Endothelial cell of umbilical vein (primary cell): ENCODE measurements around a stretch of chr17.

GRCh38 chr17:8488226-8488752, 52.6 kb downstream of the NDEL1 start:
- PRO-cap, result no peak
CAGE:
- cytosol, long polyA minus RNA, result no peak
- cytosol, long polyA plus RNA, result no peak
- long polyA plus RNA, result no peak
- nucleus, long polyA minus RNA, result no peak
- nucleus, long polyA plus RNA, result no peak

- PRO-cap, result no peak
CAGE:
- cytosol, long polyA minus RNA, result no peak
- cytosol, long polyA plus RNA, result no peak
- long polyA plus RNA, result no peak
- nucleus, long polyA minus RNA, result no peak
- nucleus, long polyA plus RNA, result no peak
Observed at GRCh38 chr17:8966462-8967700, 1.4 kb upstream of the PIK3R5 start.

- PRO-cap, result no peak
CAGE:
- cytosol, long polyA minus RNA, result no peak
- cytosol, long polyA plus RNA, result no peak
- long polyA plus RNA, result no peak
- nucleus, long polyA minus RNA, result no peak
- nucleus, long polyA plus RNA, result no peak
Observed at GRCh38 chr17:9162276-9163150, 141.2 kb downstream of the NTN1 start.

GRCh38 chr17:9170625-9171660, 149.6 kb downstream of the NTN1 start:
- PRO-cap, result no peak
CAGE:
- cytosol, long polyA minus RNA, result no peak
- cytosol, long polyA plus RNA, result no peak
- long polyA plus RNA, result no peak
- nucleus, long polyA minus RNA, result no peak
- nucleus, long polyA plus RNA, result no peak

DNA sequence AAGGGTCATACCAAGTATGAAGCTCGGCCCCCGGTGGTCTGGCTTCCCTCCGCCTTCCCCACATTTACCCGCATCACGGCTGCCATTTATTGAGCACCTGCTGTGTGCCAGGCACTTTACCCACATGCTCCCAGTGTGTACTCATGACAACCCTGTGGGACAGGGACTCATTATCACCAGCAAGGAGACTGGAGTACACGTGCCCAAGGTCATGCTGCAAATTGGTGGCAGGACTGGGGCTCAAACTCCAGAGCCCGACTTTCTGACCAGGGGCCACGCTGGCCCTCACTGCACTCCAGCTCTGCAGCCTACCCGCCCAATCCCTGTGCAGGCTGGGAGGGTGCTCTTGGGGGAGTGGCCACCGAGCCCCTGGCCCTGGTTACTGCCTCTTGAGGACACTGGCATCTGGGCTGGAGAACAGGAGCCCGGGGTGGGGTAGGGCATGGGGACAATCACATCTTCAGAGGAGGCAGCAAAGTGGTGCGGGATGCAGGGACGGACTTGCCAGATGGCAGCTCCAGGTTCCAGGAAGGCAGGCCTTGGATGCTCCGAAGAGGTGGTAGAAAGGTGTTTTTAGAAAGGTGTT, 220.4 kb downstream of the NTN1 start:
- PRO-cap, result no peak
CAGE:
- cytosol, long polyA minus RNA, result no peak
- cytosol, long polyA plus RNA, result no peak
- long polyA plus RNA, result no peak
- nucleus, long polyA minus RNA, result no peak
- nucleus, long polyA plus RNA, result no peak

- PRO-cap, result no peak
CAGE:
- cytosol, long polyA minus RNA, result no peak
- cytosol, long polyA plus RNA, result no peak
- long polyA plus RNA, result no peak
- nucleus, long polyA minus RNA, result no peak
- nucleus, long polyA plus RNA, result no peak
Observed at GRCh38 chr17:9272092-9272374, 250.7 kb downstream of the NTN1 start.

DNA sequence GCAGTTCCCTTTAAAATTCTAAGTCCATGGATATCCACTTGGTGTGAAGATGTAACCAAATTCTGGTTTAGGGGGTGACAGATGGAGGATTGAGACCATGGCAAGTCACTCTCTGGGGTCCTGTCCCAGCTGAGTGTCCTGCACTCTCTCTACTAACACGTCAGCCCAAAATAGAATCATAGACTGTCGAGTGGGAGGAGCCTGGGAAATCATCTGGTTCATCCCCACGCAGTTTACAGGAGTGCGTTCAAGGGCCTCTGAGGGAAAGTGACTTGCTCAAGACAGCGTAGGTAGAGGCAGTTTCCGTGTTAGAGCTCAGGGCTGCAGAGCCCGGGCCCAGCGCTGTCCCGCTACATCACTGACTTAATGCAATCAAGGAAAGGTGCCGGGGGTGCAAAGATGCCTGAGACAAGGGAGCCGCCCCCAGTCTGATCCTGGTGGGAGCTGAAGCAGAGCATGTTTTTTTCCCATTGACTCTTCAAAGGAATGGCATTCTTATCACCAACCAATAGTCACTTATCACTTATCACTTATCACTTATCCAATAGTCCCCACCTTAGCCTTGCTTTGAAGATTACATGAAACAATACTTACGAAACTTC, 10.3 kb downstream of the GSG1L2 start:
- PRO-cap, result no peak
CAGE:
- cytosol, long polyA minus RNA, result no peak
- cytosol, long polyA plus RNA, result no peak
- long polyA plus RNA, result no peak
- nucleus, long polyA minus RNA, result no peak
- nucleus, long polyA plus RNA, result no peak

GRCh38 chr17:10025878-10026394, 120.9 kb upstream of the RCVRN start:
- PRO-cap, result no peak
CAGE:
- cytosol, long polyA minus RNA, result no peak
- cytosol, long polyA plus RNA, result no peak
- long polyA plus RNA, result no peak
- nucleus, long polyA minus RNA, result no peak
- nucleus, long polyA plus RNA, result no peak

- PRO-cap, result no peak
CAGE:
- cytosol, long polyA minus RNA, result no peak
- cytosol, long polyA plus RNA, result no peak
- long polyA plus RNA, result no peak
- nucleus, long polyA minus RNA, result no peak
- nucleus, long polyA plus RNA, result no peak
Observed at GRCh38 chr17:10034669-10035128, 129.6 kb upstream of the RCVRN start.

GRCh38 chr17:10166617-10166963, 31.8 kb downstream of the GAS7 start:
- PRO-cap, result no peak
CAGE:
- cytosol, long polyA minus RNA, result no peak
- cytosol, long polyA plus RNA, result no peak
- long polyA plus RNA, result no peak
- nucleus, long polyA minus RNA, result no peak
- nucleus, long polyA plus RNA, result no peak

DNA sequence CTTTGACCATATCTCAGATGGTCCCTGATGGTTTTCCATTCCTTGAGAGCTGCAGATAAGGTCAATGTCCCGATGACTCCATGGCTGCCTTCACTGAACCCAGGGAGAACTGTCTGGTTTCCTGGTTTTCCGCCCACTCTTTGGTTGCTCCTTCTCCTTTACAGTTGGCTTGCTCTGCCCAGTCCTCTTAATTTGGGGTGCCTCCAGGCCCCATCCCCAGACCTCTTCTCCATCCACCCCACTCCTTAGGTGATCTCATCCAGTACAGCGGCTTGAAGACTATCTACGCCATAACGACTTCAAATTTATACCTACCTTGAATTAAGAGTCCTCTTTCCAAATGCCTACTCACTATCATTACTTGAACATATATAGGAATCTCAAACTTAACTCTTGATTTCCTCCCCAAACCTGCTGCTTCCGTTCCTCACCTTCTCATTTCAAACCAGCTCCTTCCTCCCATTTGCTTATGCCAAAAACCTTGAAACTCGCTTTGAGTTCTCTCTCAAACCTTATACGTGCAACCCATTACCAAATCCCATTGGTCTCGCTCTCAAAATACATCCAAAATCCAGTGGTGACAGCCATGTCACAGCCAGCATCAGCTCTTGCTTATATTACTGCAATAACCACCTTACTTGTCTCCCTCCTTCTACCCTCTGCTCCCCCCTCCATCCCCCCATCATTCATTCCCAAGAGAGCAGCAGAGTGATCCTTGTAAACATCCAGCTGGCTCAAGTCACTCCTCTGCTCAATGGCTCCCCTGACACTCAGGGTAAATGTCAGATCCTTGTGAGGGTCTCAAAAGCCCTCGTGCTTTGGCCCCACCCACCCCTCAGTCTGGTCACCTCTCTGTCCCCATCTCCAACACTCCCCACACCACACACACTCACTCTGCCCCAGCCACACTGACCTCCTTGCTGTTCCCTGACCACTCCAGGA, 28.6 kb downstream of the GAS7 start:
- PRO-cap, result no peak
CAGE:
- cytosol, long polyA minus RNA, result no peak
- cytosol, long polyA plus RNA, result no peak
- long polyA plus RNA, result no peak
- nucleus, long polyA minus RNA, result no peak
- nucleus, long polyA plus RNA, result no peak

DNA sequence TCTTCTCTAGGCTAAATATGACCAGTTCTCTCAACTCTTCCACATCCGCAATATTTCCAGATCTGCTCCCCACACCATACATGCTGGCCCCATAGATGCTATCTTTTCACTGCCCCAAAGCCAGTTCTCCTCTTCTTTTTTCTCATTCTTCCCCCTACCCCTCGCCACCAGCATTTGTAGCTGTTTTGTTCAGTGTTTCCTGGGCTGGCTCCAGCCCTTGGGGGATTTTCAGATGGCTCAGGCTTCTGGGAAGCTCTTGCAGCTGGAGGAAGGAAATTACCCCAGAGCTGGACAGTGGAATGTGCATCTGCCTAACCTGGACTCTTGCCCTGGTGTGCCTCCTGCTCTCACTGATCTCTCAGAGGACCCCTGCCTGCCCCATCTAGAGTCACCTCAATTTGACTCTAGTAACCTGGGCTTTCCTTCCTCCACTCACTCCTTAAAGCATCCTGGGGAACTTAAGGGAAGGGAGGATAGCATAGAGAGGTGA, 82.8 kb downstream of the MYH13 start:
- PRO-cap, result no peak
CAGE:
- cytosol, long polyA minus RNA, result no peak
- cytosol, long polyA plus RNA, result no peak
- long polyA plus RNA, result no peak
- nucleus, long polyA minus RNA, result no peak
- nucleus, long polyA plus RNA, result no peak

- PRO-cap, result no peak
CAGE:
- cytosol, long polyA minus RNA, result no peak
- cytosol, long polyA plus RNA, result no peak
- long polyA plus RNA, result no peak
- nucleus, long polyA minus RNA, result no peak
- nucleus, long polyA plus RNA, result no peak
Observed at GRCh38 chr17:10549041-10549513, 381 bp downstream of the MYH2 start.

GRCh38 chr17:10631678-10632591, 25.2 kb downstream of the MYH3 start:
- PRO-cap, result no peak
CAGE:
- cytosol, long polyA minus RNA, result no peak
- cytosol, long polyA plus RNA, result no peak
- long polyA plus RNA, result no peak
- nucleus, long polyA minus RNA, result no peak
- nucleus, long polyA plus RNA, result no peak

DNA sequence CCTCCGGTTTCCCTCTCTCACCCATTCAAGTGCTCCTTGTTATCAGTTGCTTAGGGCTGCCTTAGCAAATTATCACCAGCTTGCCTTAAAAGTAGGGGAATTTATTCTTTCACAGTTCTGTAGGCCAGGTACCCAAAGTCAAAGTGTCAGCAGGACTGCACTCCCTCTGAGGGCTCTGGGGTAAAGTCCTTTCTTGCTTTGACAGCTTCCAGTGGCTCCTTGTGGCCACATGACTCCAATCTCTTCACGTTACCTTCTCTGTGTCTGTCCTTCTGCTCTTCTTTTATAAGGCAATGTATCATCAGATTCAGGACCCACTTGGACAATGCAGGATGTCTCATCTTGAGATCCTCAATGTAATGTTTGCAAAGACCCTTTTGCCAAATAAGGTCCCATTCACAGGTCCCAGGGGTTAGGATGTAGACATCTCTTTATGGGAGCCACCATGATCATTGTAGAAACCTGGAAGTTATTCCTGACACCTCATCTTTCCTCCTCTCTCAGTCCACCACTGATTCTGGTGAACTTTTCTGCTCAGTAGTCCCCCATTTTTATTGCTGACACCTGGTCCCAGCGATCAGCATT, 8.1 kb upstream of the TMEM220 start:
- PRO-cap, result no peak
CAGE:
- cytosol, long polyA minus RNA, result no peak
- cytosol, long polyA plus RNA, result no peak
- long polyA plus RNA, result no peak
- nucleus, long polyA minus RNA, result no peak
- nucleus, long polyA plus RNA, result no peak

DNA sequence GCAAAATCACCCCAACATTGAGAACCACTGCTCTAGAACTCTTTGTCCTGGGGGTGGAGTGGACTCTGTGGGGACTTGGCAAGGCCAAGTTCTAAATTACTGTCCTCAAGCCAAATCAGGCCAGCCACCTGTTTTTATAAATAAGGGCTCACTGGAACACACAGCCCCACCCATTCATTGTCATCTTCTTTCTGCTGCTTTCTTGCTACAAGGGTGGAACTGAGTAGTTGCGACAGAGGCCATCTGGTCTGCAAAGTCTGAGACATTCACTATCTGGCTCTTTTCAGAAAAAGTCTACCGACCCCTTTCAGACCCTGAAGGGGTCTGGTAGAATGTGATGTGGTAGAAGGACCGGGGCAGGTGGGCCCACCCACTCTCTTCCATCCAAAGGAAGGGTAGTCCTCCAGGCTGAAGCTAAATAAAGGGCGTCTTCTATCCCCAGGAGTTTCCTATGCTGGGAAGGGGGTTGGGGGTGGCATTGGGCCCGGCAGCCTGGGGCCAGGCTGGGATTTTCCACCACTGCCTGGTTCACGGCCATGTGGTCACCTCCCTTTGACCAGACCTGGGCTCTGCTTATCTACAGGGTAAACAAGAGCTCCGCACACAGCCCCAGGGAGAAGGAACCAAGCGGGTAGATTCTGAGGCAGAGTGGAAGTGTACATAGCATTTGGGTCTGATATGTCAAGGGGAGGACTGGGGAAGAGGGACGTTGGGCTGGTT, 27.0 kb upstream of the TMEM220 start:
- PRO-cap, result no peak
CAGE:
- cytosol, long polyA minus RNA, result no peak
- cytosol, long polyA plus RNA, result no peak
- long polyA plus RNA, result no peak
- nucleus, long polyA minus RNA, result no peak
- nucleus, long polyA plus RNA, result no peak

GRCh38 chr17:10777371-10777627, 26.6 kb downstream of the TMEM238L start:
- PRO-cap, result no peak
CAGE:
- cytosol, long polyA minus RNA, result no peak
- cytosol, long polyA plus RNA, result no peak
- long polyA plus RNA, result no peak
- nucleus, long polyA minus RNA, result no peak
- nucleus, long polyA plus RNA, result no peak

DNA sequence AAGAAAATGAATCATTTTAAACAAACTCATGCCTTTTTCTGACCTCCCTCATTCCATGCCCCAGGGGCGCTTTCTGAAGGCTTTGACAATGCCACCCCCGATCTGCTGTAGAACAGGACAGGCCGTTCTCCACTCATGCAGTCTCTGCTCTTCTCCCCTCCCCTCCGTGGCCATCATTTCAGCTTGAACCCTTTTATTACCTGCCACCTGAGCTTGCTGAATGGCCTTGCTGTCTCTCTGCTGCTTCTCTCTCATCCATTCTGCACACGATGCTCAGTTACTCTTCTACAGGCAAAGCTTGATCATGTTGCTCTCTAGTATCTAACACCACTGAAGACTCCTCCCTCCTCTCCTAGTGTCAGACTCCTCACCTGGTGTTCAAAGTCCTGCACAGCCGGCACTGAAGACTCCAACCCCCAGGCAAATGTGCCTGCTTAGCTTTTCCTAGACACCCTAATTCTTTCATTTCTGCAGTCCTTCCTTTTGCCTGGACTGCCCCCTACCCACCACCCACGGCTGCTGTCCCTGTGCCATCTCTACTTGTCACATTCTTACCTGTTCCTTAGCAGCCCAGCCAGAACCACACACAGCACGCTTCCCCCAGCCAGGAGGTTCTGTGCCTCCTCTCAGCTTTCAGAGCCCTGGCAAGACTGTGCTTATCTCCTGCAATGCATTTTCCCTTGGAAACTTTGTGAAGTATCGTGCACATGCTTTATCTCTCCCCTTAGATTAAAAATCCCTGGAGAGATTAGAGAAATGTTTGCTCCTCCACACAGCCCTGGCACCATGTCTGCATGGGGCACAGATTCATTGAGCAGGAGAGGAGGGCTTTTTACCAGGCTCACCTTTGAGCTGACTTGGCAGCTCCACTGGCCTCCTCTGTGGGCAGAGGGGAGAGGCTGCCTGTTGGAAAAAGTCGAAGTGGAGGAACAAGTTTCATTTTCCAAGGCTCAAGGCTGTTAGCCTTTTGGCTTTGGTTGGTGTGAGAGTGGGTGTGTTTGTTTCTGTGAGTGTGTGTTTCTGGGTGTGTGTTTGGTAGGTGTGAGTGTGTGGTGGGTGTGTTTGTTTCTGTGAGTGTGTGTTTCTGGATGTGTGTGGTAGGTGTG, 5.9 kb downstream of the TMEM238L start:
- PRO-cap, result no peak
CAGE:
- cytosol, long polyA minus RNA, result no peak
- cytosol, long polyA plus RNA, result no peak
- long polyA plus RNA, result no peak
- nucleus, long polyA minus RNA, result no peak
- nucleus, long polyA plus RNA, result no peak

- PRO-cap, result no peak
CAGE:
- cytosol, long polyA minus RNA, result no peak
- cytosol, long polyA plus RNA, result no peak
- long polyA plus RNA, result no peak
- nucleus, long polyA minus RNA, result no peak
- nucleus, long polyA plus RNA, result no peak
Observed at GRCh38 chr17:12489704-12490060, 176.0 kb upstream of the MYOCD start.

- PRO-cap, result no peak
CAGE:
- cytosol, long polyA minus RNA, result no peak
- cytosol, long polyA plus RNA, result no peak
- long polyA plus RNA, result no peak
- nucleus, long polyA minus RNA, result no peak
- nucleus, long polyA plus RNA, result no peak
Observed at GRCh38 chr17:12664829-12665269, 841 bp upstream of the MYOCD start.